Hair follicle dermal papilla cell (primary cell): ENCODE data around the genes FAM3B and MX2.

GRCh38 chr21:38880242-38880668 is 74.5 kb downstream of the ETS2 start:
- CAGE, long polyA plus RNA = no peak

DNA sequence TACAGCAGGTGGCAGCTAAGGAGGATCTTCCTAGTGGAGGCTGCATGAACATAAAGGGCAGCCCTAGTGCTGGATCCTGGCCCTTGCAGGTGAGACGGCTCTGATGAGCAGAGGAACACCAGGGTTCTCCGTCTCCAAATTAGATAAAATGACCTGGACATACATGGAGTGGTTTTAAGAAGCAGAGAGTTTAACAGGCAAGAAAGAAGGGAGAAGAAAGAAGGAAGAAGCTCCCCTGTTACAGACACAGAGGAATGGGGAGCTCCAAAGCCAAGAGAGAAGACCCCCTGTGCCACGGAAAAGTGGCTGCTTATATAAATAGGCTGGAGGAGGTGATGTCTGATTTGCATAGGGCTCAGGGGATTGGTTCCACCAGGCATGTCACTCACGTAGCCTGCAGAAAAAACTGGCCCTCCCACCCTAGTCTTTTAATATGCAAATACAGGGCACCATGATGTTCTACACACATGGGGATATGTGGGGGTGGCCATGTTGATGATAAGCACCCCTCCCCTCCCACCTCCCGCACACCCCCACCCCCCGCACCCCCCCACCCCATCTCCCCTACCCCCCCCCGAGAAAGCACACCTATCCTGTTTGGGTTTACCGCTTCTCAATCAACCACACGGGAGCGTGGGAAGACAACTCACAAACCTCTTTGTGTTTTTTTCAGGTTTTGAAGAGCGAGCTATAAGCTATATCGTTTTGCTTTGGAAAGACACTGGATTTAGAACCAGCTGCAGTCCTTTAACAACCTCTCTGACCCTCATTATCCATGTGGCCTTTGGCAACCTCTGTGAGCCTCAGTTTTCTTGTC is 99.6 kb downstream of the ETS2 start:
- CAGE, long polyA plus RNA = no peak

GRCh38 chr21:38992338-38993348 is 186.9 kb downstream of the ETS2 start:
- CAGE, long polyA plus RNA = no peak

DNA sequence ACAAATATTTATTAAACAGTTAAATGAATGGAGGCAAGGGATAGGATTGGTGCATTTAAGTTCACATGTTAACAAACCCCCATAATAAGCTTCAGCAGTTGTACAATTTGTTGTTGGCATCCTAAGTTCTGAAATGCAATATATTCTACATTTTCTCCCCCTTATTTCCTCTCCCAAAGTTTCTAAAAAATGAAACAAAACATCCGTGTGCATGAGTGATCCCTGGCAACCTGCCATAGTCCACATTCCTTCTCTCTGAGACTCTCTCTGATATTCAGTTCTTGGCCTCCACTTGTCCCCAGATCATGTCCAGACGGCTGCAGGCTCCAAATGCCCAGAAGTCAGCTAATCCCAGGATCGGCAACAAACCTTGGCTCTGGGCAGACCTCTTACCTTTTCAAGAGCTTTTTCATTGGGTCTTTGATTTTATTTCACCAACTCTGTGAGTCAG is 187.8 kb downstream of the ETS2 start:
- CAGE, long polyA plus RNA = no peak

DNA sequence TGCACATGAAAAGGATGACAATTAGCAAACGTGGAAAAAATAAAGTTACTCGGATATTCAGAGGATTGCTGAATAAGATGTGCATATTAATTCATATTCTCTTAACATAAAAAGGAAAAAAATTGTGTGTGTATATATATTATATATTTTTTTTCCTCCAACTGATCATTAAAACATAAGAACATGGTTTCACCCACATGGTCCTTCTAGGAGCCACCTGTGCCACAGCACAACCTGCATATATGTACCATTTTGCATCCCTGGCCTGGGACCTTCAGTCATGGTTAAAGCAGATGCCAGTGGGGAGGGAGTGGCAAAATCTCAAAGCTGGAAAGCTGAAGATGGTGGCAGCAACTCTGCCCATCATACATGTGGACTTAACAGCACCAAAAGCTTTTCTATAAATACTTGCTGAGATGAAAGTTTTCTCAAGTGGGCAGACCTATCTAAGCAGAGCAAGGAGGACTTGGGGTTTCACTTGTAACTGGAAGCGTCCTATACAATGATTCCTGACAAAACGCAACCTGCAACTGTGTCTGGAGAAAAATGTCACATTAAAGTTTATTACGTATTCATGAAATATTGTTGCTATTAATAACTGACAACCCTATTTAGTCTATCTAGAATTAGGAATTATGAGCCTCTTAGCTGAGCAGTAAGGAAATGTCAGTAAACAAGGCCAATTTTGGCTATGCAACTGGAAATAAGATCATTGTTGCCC is 47.1 kb downstream of the BRWD1 start:
- CAGE, long polyA plus RNA = no peak

- CAGE, long polyA plus RNA = no peak
Measured at GRCh38 chr21:39276988-39277635, 36.3 kb downstream of the BRWD1 start.

DNA sequence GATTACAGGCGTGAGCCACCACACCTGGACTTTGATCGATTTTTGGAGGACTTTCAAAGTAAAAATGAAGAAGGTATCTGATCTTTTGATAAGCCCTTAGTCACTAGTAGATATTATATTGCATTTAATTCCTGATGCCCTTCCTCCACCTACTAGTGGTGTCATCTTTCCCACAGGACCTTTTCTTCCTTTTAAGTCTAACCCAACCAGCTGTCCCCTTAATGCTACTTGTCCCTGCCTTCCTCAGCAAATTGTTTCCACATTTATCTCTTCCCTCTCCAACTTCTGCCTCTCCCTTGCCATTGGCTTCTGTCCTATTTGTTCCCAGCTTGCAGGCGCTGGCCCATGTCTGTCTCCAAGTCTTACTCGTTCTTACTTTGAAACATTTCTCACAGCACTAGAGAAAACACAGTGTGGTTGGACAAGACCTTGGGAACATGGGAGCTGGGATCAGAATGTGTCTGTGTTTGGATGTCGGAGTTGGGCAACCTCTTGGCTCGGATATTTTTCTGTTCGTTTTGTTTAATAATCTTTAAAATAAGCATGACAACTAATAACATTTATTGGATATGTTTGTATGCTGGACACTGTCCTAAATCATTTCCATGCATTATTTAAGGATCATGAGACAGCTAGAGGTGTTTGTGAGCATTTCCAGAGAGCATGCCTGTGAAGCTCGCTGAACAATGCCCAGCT is 5.7 kb upstream of the BRWD1 start:
- CAGE, long polyA plus RNA = no peak

DNA sequence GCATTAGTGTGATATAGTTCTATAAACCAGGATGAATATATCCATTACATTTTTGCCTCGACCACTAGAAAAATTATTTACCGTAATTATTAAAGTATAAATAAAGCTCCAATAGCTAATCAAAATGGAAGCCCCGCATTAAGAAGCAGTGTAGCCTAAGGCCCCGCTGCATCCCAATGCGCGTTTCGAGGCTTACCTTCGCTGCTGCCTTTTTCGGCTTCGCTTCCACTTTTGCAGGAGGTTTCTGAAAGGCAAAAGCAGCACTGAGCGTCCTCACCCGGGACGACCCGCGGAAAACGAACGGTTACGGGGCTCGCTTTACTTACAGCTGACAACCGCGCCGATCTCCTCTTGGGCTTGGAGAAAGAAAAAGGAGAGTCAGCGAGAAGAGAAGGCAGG is 793 bp downstream of the HMGN1 start:
- CAGE, long polyA plus RNA = no peak

GRCh38 chr21:39386271-39386717 is 6.2 kb downstream of the GET1 start:
- CAGE, long polyA plus RNA = no peak

- CAGE, long polyA plus RNA = no peak
Measured at GRCh38 chr21:39641881-39642243, 29.1 kb downstream of the B3GALT5 start.

DNA sequence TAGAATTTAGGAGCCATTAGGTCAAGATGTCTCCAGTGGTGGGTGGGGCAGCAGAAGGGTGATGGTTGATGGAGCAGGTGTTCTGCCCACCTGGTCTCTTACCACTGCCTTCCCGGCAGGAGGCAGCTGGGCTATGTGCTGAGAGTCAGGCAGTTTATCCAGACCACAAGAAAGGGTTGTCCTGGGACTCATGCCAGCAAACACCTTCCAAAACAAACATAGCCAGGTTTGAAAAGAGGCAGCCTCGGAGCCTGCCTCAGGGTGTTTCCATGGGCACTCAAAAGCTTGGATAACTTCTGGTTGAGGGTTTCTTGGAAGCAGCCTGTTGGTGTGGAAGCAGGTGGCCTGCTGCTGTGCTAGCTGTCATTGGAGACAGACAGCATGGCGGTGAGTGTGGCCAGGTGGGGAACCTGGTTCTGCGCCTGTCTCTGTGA is 187.2 kb downstream of the PCP4 start:
- CAGE, long polyA plus RNA = no peak

GRCh38 chr21:41217494-41218201 is 49.7 kb downstream of the BACE2 start:
- CAGE, long polyA plus RNA = no peak

GRCh38 chr21:41247542-41248148 is 69.0 kb upstream of the FAM3B start:
- CAGE, long polyA plus RNA = no peak

DNA sequence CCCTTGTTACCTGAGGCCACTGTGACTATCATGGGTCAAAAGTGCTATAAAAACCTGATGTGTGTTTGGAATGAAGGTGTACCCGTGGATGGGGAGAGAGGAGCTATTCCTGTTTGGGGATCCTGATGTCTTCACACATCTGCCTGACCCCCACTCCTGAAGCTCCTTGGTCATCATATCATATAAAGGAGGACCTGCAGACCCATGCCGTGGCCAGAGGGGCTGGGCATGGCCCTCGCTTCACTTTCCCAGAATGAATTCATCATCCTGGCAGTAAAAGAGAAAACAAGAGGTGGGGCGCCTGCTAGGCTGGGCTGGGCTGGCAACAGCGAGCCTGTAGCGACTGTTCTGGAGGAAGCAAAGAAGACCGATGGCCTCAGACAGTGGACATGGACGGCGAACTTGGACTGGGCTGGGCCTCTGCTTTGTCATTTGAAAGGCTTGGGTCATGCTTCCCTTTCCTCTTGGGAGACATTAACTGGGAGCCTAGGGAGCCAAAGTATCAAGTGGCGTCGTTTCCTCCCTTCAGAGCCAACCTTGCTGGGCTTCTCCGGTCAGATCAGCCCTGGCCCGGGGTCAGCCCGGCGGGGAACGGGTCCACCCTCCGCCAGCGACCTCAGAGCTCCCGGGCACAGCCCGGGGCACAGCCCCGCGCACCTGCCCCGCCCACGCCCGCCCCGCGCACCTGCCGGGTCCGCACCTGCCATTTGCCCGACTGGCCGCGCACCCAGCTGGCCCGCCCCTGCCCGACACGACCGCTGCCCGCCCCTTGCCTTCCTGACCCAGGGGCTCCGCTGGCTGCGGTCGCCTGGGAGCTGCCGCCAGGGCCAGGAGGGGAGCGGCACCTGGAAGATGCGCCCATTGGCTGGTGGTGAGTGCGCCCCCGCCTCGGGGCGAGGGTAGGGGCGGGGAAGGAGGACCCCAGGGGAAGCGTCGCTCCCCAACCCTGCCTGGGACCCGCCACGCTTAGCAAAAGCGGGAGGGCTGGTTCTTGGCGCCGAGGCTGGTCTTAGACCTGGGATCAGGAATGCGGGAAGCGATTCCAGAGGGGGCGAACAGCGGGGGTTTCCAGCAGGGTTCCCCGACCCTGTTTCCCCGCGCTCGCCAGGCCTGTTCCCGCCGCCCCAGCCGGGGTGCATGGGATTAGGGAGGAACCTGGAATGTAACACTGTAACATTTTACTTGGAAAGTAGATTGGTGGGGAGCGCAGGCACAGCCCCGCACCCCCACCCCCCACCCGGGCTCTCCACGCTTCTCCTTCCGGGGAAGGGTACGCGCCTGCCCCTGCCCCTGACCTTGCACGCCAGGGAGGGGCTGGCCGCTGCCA is at the start of gene FAM3B:
Gene FAM3B (plus strand): TSS at position 774 of the 1,327 bp plus-strand sequence.
- CAGE, long polyA plus RNA = no peak

GRCh38 chr21:41361419-41362175 is at the start of gene MX2:
TSS of gene MX2 (plus strand) at chr21:41362027.
- CAGE, long polyA plus RNA = no peak

- CAGE, long polyA plus RNA = no peak
Measured at GRCh38 chr21:41498921-41499122, 9.1 kb downstream of the TMPRSS2 start.

DNA sequence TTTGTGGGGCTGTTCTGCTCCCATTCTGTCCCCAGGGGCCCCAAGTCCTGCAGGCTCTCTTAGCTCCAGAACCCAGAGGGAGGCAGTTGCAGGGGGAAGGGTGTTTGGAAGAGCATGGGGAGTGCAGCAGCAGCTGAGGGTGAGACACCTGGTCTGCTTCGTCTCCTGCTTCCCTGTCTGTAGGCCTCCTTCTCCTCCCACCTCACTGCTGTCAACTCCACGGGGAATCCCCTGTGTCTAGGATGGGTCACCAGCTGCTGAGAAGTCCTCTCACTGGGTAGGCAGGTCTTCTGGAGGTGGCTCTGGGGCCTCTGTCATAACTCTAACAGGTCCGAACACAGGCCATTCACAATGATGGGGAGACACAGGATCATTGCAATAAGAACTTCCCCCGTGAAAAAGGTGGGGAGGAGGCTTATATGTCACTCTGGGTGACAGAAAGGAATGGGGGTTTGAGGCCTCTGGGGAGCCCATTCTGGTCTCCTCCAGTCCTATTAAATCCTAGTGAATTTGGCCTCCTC is 13.1 kb upstream of the TMPRSS2 start:
- CAGE, long polyA plus RNA = no peak

DNA sequence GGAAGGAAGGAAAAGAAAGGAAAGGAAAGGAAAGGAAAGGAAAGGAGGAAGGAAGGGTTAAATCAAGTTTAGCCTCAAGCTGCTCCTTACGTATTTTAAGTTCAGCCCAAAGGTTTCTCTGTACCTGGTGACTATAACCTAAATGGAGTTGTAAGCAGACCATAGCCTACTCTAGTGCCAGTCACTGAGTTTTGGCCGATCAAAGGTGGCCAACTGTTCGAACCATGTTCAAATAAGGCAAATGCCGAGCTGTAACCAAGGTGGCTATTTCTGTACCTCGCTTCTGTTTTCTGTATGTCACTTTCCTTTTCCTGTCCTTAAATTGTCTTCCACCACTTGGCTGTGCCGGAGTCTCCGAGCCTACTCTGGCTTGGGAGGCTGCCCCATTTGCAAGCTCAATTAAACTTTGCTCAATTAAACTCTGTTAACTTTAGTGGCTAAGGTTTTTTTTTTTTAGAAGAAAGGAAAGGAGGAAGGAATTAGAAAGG is 38.0 kb upstream of the TMPRSS2 start:
- CAGE, long polyA plus RNA = no peak

GRCh38 chr21:41565640-41566138 is 57.7 kb upstream of the TMPRSS2 start:
- CAGE, long polyA plus RNA = no peak

DNA sequence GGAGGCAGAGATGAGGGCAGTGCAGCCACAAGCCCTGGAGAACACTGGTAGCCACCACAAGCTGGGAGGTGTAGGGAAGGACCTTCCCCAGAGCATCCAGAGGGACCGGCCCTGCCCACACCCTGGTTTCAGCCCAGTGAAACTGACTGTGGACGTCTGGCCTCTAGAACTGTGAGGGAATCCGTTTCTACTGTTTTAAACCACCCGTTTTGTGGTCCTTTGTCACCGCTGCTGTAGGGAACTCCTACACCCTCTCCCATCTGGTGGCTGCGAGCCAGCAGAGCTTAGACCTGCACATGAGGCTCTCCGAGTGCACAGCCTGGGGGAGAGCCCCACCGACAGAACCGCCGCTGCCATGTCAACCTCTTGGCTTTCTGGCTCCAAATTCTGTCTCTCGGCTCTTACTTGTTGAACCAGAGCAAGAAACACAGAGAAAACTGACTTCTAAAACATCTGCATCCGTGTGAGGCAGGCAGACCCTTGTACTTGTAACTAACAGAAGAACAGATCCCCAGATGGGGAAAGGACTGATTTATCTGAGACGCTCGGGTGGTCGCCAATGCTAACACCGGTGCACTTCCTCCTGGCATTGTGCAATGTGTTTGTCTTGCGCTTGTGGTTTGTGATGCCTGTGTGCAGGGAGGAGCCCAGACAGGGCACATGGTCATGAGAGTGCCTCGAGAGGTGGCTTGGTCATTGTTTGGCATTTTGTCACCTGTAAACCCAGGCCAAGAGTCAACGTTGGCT is 90.9 kb upstream of the TMPRSS2 start:
- CAGE, long polyA plus RNA = no peak